H4 (cell line): ENCODE measurements around the gene TKTL1.

DNA sequence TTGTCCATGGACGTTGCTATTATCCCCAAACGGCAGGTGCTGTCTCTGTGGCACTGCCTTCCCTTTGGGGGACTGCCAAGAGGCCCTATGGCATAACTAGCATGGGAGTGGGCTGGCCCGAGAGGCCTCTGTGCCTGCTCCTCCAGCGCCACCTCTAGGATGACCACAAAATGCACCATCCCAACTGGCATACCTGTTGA lies 1.5 kb downstream of the SRPK3 start:
- RAMPAGE, long total RNA, result no peak

- RAMPAGE, long total RNA, result no peak
These were observed 2.2 kb downstream of the PDZD4 start for GRCh38 chrX:153828141-153828566.

DNA sequence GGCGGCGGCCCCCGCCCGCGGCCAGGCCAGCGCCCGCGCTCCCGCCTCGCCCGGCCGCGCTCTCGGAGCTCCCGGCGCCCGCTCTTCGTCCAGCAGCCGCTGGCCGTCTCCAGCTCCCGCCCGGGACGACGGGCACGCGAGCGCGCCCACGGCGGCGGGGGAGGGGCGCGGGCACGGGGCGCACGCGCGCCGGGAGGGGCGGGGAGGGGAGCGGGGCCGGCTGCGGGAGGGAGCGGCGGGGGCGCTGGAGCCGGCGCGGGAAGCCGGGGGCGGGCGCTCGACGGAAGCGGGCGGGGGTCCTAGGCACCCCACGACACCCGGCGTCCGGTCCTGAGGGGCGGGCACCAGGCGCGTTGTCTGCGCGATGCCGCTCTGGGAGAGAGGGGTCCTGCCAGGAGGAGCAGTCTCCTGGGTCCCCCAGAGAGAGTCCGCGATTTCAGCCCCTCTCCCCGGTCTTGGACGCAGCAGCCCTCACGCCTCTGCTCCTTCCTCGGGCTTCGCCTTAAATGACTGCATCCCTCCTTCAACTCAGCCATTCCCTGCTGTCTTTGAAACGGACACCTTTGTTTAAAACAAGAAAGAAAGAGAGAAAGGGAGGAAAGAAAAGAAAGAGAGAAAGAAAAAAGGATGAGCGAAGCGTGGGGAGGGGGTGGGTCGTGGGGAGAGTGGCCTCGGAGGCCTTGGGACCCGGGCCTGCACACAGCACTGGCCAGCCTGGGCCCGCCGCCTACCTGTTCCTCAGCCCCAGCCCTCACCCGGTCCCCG lies 615 bp upstream of the PDZD4 start:
- RAMPAGE, long total RNA, result no peak

DNA sequence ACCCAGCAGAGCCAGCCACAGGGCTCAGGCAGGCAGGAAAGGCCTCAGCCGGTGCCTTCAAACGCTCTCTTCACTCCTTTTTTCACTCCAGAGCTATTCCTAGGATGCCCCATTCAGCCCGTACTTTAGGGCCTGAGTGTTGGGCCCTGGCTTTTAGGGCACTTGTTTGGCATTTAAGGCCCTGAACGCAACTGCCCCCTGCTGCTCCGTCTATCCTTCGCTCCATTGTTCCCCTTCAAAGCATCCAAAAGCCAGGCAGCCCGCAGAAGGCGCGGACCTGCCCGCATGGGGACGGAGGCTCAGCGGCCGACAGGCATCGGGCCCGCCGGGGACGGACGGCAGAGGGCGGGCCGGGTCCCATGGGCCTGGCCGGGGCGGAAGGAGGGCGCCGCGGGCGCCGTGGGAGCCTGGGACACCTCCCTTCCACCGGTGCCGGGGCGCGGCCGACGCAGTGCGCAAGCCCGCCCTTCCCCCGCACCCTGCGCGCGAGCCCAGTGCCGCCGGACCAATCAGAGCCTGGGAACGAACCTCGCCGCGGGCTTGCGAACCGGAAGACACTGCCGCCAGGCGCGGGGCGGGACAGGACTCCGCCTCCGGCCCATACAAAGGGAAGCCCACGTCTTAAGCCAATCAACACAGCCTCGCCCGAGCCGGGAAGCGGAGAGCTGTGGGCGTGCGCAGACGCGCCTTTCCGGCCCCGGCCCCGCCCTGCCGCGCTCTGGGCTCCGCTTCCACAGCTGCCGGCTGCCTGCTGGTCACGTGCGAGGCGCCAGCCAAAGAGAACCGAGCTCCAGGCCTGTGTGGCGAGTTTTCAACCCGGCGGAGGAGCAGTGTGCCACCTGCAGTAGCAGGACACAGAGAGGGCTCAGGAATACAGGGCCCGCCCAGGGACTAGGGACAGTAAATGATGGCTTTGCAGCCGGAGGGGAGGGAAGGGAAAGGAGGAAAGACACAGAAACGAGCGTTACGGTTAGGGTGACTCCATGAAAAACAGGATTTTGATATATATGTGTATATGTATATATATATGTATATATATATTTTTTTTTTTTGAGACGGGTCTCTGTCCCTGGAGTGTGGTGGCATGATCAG lies 2.1 kb upstream of the ARHGAP4 start:
- RAMPAGE, long total RNA, result no peak

DNA sequence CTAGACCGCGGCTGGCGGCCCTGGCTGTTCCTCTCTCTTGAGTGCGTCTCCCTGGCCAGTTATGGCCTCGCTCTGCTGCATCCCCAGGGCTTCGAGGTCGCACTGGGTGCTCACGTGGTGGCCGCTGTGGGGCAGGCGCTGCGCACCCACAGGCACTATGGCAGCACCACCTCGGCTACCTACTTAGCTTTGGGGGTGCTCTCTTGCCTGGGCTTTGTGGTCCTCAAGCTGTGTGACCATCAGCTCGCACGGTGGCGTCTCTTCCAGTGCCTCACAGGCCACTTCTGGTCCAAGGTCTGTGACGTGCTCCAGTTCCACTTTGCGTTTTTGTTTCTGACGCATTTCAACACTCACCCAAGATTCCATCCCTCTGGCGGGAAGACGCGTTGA lies 9.9 kb downstream of the TMEM187 start:
- RAMPAGE, long total RNA, result no peak

- RAMPAGE, long total RNA, result no peak
These were observed 15.4 kb downstream of the IRAK1 start for GRCh38 chrX:154004150-154004920.

- RAMPAGE, long total RNA, result no peak
These were observed 1.3 kb downstream of the IRAK1 start for GRCh38 chrX:154018432-154018787.

GRCh38 chrX:154076779-154077798 lies 20.4 kb downstream of the MECP2 start:
- RAMPAGE, long total RNA, result no peak

DNA sequence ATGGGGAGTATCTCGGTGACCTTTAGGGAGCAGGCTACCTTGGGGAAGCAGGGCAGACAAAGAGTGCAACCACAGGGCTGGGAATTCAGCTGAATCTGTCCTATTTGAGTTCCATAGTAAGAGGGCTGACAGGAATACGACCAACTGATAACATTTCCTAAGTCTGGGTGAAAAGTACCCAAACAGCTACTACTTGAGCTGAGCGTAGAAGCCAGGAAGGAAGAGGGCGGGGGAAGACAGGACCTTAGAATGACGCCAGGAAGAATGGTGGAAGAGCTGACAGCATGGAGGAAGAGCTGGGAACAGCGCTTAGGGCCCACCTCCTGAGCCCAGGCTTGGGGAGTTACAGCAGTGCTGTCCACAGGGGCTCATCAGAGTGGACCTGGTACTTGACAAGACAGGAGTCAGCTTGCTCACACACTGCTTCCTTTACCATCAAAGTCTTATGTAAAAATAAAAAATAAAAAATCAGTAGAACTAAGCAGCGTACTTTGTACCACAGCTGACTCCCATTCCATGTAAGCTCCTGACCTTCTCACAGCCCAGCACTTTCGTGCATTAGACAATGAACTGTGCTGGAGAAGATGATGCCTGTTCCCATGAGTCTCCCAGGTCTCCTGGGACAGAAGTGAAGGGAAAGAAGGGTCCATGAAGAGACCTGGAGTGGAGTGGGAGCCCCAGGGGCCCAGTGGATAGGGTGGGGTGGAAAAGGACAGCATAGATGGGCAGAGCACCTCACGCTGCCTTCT lies 14.2 kb downstream of the MECP2 start:
- RAMPAGE, long total RNA, result no peak

GRCh38 chrX:154087035-154087857 lies 10.3 kb downstream of the MECP2 start:
- RAMPAGE, long total RNA, result no peak

GRCh38 chrX:154116252-154116866 lies 18.8 kb upstream of the MECP2 start:
- RAMPAGE, long total RNA, result no peak

DNA sequence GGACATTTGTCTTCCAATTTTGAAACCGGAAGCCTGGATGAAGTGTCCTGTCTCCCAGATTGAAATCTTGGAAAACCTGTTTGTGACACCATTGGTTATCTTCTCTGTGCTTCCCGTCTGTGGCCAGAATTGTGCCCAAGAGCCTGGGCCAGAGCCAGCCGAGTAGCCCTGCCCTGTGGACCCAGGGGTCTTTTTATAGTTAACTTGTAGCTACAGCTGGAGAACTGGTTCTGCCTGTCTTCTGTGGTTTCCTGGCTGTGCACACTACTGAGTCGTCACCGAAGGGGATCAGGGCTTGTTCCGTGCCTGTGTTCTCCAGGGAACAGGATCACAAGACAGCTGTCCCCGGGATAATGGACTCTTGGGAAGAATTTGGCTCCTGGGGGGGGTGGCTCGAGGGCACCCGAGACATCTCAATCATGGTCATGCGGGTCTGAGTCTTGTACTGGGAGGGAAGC lies 22.1 kb upstream of the OPN1LW start:
- RAMPAGE, long total RNA, result no peak

DNA sequence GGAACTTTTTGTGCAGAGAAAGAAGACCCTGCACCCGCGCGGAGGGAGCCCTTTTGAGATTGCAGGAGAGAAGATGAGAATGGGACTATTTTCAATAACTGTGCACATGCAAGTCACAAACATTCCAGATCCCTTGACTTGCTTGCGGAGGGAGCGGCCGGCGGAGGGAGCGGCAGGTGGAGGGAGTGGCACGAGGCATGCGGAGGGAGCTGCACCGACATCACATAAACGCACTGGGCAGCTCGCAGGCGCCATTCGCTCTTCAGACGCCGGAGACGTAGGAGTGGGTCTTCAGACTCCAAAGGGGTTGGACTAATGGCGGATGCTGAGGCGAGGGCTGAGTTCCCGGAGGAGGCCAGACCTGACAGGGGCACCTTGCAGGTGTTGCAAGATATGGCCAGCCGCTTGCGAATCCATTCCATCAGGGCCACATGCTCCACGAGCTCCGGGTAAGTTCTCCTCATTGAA lies at the start of gene TKTL1:
TKTL1 (plus strand) TSS at position 251 of the 468 bp plus-strand sequence.
- RAMPAGE, long total RNA, result no peak

GRCh38 chrX:154334094-154334405 lies 38.5 kb downstream of the TKTL1 start:
- RAMPAGE, long total RNA, result no peak

- RAMPAGE, long total RNA, result no peak
These were observed 4.2 kb downstream of the FLNA start for GRCh38 chrX:154370248-154370522.

GRCh38 chrX:154383494-154383972 lies 4.4 kb downstream of the EMD start:
- RAMPAGE, long total RNA, result no peak

GRCh38 chrX:154445416-154446155 lies 1.6 kb downstream of the FAM50A start:
- RAMPAGE, long total RNA, result no peak

- RAMPAGE, long total RNA, result no peak
These were observed 2.4 kb downstream of the FAM50A start for GRCh38 chrX:154446247-154446800.

GRCh38 chrX:154459050-154459466 lies 977 bp downstream of the PLXNA3 start:
- RAMPAGE, long total RNA, result no peak

DNA sequence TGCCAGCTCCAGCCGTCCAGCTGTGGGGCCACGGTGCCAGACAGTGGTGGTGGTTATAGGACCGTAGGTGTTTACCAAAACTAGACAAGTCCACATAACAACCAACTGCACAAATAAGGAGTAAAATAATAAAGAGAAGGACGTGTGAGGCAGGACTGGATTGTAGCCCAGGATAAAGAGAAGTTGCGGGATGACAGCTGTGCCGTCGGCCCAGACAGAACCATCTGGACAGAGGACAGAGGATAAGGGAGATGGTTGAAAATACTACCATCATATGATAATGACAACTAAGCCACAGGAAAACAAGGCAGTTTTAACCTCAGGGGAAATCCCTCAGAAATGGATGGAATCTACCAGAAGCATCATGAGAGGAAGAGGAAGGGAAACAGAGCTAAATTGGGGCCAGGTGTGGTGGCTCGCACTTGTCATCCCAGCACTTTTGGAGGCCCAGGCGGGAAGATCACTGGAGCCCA lies 3.6 kb downstream of the LAGE3 start:
- RAMPAGE, long total RNA, result no peak